ENCODE measurements around the genes ARL1, STAB2 and HCFC2.

DNA sequence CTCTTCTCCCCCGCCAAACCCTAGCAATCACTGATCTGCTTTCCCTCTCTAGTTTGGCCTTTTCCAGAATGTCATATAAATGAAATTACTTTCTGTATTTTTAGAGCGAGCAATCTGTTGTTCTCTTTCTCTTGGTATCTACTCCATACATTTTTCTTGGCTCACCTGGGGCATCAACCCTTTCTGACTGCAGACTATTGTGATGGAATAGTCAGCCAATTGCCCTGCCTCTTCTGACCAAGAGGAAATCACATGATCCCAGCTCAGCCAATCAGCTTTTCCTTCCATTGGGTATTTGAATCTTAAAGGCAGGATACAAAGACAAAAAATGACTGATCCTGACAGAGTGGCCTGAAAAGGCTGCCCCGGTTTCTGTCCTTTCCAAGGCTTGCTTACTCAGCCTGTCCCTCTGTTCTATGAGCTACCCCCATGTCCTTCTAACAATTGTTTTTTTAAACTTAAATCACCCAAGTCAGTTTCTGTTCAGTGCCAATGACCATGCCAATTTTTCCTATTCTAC is 5.1 kb downstream of the SLC5A8 start:
- PRO-cap, 3 experiments = peak in 2 of 3 experiments; most common plus-strand start position 324 of the sequence (in 1); most common minus-strand start position 139 of the sequence (in 1)
- RAMPAGE, long total RNA, 2 experiments = no peak in any of the 2 experiments
- RRBS = no CpG with 5 or more reads among the region's 3 CpGs

DNA sequence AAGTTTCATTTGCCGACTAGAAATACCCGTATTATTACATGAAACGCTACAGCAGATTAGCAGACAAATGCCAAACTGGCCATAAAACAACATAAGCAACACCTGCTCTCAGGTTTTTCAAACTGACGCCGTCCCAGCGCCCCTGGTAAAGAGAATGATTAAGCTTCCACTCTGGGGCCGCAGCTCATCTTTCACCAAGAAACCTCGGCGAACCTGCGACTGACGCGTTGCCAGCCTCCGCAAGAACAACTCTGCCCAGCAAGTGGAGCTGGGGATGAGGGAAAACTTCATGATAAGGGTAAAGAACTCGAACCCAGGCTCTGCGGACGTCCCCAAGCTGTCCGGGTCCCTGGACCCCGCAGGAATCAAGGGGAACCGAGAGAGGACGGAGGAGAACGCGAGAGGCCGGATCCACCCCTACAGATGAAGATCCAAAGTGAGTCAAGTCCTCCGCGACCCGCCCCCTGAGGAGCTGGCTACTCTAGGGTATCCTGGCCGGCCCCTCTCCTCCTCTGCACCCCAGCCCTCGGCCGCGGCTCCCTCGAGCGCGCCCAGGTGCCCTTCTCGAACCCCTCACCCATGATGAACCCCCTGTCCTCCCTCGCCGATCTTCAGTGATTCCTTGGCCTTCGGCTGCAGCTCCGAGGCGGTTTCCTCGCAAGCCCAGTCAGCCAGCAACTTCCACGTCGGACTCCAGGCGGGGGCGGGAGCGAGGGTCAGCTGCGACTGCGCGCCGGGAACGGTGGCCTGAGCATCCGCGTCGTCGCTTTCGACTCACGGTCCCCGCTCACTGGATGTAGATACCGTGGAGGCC is at the start of gene ARL1:
ARL1 (minus strand) TSS at position 708 of the 814 bp plus-strand sequence.
- PRO-cap, 3 experiments = peak in 3 of 3 experiments; most common plus-strand start position 227 of the sequence (in 1); most common minus-strand start position 695 of the sequence (in 3)
- RAMPAGE, long total RNA, 2 experiments = start-site peak on the minus strand in 2 of 2 experiments, centred at positions 689 to 696 of the sequence, 2,976 to 3,631 reads per replicate
- RRBS = 6% methylated on average over 5 of the region's 58 CpGs

DNA sequence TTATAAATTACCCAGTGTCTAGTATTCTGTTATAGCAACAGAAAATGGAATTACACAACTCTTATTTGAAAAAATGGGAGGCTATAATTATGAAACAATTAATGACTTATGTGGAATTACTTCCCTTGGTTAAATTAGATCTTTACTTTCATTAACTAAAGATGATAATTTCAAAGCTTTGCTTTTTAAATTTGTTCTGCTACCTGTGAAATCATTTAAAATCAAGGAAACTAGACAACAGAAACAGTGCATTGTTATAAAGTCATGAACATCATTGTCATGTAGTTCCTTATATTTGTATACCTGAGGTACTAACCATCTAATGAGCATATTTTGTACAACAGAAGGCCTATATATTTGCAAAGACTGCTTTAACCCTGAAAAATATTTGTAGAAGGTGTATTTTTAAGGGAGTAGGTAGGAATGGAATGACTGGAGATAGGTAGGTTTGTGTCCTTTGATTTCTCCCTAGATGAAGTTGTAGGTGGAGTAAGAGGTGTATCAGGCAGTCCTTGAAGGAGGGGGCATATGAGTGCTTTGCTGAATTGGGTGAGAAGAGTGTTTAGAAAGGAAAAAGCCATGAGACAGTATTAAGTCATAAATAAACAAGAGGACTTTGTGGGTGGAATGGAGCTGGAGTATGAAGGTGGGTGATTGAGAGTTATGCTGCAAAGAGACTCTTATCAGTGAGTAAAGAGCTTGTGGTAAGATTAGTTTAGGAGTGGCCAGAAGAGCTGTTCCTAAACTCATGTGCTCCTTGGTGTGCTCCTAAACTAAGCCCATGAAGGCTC is 9.4 kb downstream of the CHPT1 start:
- PRO-cap, 3 experiments = no peak in any of the 3 experiments
- RAMPAGE, long total RNA, 2 experiments = no peak in any of the 2 experiments

GRCh38 chr12:101712414-101712793 is 15.0 kb downstream of the CHPT1 start:
- PRO-cap, 3 experiments = no peak in any of the 3 experiments
- RAMPAGE, long total RNA, 2 experiments = no peak in any of the 2 experiments
- RRBS = no CpG with 5 or more reads among the region's 6 CpGs

- PRO-cap, 3 experiments = no peak in any of the 3 experiments
- RAMPAGE, long total RNA, 2 experiments = no peak in any of the 2 experiments
- RRBS = no CpG with 5 or more reads among the region's 8 CpGs
These were observed 6.7 kb upstream of the SYCP3 start for GRCh38 chr12:101745494-101746878.

DNA sequence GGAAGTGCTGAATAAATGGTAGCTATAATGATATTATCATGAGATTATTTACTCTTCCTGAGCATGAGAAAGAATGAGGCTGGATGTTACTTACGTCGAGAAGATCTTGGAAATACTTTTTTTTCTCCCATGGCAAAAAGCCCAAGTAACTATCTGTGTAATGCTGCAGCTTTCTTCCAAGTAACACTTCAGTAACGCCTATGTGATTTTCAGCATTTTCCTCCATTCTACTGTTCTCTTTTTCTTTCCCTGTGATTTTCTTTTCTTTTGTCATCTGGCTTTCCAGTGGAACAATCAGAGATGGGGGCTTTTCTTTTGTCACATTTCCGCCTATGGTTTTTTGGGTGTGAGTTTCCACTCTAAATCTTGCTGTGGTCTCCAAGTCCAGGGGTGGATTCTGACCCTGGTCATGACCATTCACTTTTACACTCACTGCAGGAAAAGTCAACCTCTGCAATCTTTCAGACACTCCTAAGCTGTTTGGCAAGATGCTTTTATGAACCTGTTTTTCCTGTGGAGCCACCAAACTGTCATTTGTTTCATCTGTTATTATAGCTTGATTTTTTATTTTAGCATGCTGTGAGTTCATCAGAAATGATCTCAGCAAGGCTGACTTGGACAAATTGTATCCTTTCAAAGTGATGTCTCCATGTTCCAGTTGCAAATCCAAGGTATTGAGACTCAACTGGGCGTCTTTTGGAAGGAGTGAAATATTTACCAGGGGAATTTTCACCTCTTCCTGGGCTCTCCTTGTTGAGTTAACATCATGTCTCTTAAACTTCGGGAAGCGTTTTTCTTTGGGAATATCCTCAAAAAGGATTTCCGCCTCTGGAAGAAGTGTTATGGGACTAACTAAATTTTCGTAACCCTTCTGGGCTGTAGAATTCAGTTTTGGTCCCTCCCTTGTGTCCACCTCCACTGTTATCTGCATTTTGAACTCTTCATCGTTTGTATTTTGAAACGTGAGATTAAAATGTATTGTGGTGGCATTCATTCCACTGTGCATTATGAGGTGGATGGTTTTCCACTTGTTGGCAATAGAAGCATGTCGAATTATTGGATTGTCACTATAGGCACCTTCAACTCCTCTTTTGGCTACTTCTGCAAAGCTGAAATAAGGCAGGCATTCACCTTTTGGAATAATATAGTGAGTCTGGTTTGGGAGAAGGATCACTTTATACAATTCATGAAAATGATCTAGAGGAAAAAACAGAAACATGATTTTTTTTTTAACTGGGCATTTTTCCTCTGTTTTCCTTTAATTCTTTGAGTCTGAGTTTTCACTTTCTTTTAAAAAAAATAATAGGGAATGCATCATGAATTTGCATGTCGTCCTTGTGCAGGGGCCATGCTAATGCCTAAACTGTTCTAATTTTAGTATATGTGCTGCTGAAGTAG is 25.3 kb upstream of the SYCP3 start:
- PRO-cap, 3 experiments = no peak in any of the 3 experiments
- RAMPAGE, long total RNA, 2 experiments = no peak in any of the 2 experiments
- RRBS = no CpG with 5 or more reads among the region's 13 CpGs

DNA sequence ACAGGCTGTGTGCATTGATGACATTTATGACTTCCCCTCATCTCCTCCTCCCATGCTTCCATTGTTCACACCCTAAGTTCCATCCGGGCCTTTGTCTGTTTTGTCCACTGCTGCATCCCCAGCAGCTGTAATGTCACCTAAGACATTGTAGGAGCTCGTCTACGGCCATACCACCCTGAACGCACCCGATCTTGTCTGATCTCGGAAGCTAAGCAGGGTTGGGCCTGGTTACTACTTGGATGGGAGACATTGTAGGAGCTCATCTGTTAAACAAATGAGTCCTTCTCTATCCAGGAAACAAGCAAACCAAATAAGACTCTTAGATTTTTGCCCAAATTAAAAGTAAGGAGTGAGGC is 40.4 kb upstream of the SYCP3 start:
- PRO-cap, 3 experiments = no peak in any of the 3 experiments
- RAMPAGE, long total RNA, 2 experiments = no peak in any of the 2 experiments
- RRBS = no CpG with 5 or more reads among the region's 6 CpGs

DNA sequence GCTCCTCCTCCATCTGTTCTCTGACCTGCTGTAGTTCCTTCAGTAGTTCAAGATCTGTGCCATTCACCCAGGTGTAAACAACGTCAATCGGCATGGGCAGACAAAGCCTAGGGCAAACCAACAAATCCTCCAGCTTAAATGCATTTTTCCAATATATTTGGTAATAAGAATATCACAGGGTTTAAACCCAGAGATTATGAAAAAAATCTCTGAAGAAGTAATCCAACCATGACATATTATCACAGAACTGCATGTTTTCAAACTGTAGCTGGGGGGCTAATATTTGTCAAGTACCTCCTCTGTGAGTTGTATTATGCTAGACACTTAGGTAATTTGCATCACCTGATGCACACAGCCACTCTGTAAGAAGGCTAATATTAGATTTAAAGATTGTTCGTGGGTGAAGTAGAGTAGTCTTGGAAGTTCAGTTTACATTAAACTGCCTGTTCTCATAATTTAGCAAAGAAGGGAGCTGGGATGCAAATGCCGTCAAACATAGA is 40.8 kb downstream of the GNPTAB start:
- PRO-cap, 3 experiments = no peak in any of the 3 experiments
- RAMPAGE, long total RNA, 2 experiments = no peak in any of the 2 experiments
- RRBS = no CpG with 5 or more reads among the region's 4 CpGs

GRCh38 chr12:102121020-102121286 is 970 bp downstream of the PARPBP start:
- PRO-cap, 3 experiments = no peak in any of the 3 experiments
- RAMPAGE, long total RNA, 2 experiments = no peak in any of the 2 experiments
- RRBS = no CpG with 5 or more reads among the region's 2 CpGs

DNA sequence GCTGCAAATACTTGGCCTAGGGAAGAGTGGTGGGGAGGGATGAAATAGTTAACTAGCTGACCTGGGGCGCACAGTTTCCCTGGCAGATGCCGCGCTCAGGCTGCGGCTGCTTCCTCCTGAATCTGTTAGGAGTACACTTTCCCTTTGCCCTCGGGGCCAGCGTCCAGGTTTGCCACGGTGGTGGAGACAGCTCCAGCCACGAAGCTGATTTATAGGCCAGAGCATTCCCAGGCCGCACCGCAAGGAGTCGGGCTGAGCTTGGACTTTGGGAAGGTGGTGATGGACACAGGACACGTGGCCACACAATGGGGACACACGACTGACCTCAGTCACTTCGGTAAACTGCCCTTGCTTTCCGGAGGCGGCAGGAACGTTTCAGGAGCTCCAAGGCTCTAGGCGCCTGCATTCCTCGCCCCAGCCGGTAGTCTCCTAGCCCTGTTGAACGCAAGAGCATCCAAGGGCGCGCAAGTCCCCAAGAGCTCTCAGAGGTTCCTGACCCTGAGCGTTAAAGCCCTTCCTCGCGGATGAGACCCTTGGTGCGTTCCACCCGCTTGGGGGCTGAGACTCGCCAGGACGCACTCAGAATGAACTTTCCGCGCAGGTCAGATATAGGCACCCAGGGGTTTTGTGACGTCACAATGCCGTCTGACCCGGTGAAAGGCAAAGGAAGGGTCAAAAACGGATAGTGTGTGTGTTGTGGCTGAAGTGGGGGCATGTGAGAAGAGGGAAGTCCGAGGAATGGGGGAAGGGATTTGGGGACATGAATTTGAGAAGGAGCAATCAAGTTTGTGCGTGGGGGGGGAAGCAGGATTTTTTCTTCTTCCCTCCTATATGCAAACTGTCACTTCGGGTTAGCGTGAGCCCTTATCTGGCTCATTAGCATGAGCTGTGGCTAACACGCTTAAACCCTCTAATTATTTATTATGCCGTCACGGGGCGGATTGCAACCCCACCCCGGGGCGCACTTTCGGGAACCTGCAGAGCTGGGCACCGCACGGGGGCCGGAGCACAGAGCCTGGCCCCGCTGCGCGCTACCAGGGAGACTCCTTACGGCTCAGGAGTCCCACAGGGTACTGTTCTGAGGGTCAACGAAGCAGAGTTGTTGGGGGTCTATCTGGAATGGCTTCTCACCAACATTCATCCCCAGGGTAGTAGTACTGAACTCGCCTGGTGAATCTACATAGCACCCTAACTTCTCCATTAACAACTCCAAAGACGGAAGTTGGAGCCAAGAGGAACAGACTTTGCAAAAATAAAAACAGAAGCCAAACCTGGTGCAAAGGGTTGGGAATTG is 6.8 kb upstream of the ASCL1 start:
- PRO-cap, 3 experiments = peak in 3 of 3 experiments; most common plus-strand start position 685 of the sequence (in 2); most common minus-strand start position 581 of the sequence (in 3)
- RAMPAGE, long total RNA, 2 experiments = start-site peak on the plus strand in 1 of 2 experiments, centred at position 982 of the sequence, 56 reads per replicate; start-site peak on the minus strand in 2 of 2 experiments, centred at positions 547 to 575 of the sequence, 98 to 2,436 reads per replicate
- RRBS = 3% methylated on average over 12 of the region's 57 CpGs

GRCh38 chr12:103093752-103094110 is 136.3 kb downstream of the ASCL1 start:
- PRO-cap, 3 experiments = no peak in any of the 3 experiments
- RAMPAGE, long total RNA, 2 experiments = no peak in any of the 2 experiments
- RRBS = no CpG with 5 or more reads among the region's 2 CpGs

DNA sequence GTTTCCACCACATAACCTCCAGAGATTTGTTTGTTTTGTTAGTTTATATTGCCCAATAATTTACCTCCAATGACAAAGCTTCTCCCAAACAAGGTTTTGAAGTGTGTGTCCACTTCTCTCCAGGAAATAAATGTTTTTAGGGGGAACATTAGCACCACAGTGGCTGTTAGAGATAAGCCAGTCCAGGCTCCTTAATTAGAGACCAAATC is 215.3 kb downstream of the ASCL1 start:
- PRO-cap, 3 experiments = no peak in any of the 3 experiments
- RAMPAGE, long total RNA, 2 experiments = no peak in any of the 2 experiments

- PRO-cap, 3 experiments = no peak in any of the 3 experiments
- RAMPAGE, long total RNA, 2 experiments = no peak in any of the 2 experiments
- RRBS = no CpG with 5 or more reads among the region's 8 CpGs
These were observed 218.0 kb downstream of the ASCL1 start for GRCh38 chr12:103175352-103175998.

- PRO-cap, 3 experiments = no peak in any of the 3 experiments
- RAMPAGE, long total RNA, 2 experiments = no peak in any of the 2 experiments
- RRBS = no CpG with 5 or more reads among the region's 9 CpGs
These were observed at the start of gene STAB2 for GRCh38 chr12:103586849-103587443. Gene STAB2, plus strand, starts transcription at chr12:103587273.

- PRO-cap, 3 experiments = no peak in any of the 3 experiments
- RAMPAGE, long total RNA, 2 experiments = no peak in any of the 2 experiments
- RRBS = no CpG with 5 or more reads among the region's 8 CpGs
These were observed 12.1 kb downstream of the HSP90B1 start for GRCh38 chr12:103942018-103942963.

DNA sequence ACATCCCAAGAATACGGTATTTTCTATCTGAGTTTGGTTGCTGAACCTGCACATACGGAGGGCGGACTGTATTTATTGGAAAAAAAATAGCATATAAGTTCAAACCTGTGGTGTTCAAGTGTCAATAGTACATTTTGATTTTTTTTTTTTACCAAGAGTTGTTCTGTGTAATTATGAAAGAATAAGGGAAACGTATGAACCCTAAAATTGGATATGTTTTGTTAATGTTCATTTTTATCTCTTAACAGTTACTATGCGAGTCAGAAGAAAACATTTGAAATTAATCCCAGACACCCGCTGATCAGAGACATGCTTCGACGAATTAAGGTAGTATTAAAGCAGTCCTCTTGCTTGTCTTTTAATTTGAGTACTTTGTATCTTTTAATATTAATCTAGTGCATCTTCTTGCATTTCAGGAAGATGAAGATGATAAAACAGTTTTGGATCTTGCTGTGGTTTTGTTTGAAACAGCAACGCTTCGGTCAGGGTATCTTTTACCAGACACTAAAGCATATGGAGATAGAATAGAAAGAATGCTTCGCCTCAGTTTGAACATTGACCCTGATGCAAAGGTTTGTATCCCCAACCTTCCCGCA is 10.5 kb downstream of the UQCC6 start:
- PRO-cap, 3 experiments = no peak in any of the 3 experiments
- RAMPAGE, long total RNA, 2 experiments = no peak in any of the 2 experiments
- RRBS = no CpG with 5 or more reads among the region's 12 CpGs

DNA sequence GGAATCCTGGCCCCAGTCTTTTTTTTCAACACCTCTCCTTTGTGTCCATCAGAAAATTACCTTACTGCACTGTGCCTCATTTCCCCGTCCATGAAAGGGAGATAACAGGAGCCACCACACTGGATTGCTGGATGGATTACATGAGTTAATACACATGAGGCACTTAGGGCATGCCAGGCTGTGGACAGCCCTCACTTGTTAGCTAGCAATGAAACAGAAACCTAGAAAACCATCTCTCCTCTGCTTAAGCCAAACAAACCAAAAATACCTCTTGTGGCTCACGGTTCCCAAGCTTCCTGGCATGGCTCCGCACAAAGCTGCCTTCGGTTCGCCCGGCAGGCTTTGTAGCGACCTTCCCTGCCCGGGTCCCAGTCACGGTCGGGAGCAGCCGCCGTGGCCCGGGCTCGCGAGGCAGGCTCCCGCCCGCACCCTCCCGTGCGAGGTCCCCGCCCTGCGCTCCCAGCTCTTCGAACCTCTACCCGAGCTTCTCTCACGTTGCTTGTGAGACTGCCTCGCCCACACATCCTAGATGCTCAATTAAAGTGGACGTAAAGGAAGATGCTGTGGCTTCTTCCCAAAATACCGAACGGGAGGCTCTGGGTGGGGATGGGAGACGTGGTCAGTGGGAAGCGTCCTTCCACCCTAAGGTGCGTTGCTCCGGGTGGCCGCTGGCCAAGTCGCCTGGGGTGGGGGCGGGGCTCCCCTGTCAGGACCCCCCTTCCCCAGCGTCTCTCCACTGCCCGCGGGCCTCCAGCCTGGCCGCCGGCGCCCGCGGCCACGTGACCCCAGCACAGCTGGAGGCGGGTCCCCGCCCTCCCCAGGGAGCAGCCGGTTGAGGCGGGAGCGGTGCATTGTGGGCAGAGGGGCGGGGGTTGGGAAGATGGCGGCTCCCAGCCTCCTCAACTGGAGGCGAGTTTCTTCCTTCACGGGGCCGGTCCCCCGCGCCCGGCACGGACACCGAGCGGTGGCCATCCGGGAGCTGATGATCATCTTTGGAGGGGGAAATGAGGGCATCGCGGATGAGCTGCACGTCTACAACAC is at the start of gene HCFC2:
HCFC2 (plus strand) TSS at position 851 of the 1,041 bp plus-strand sequence.
- PRO-cap, 3 experiments = peak in 3 of 3 experiments; most common plus-strand start position 860 of the sequence (in 3); most common minus-strand start position 757 of the sequence (in 3)
- RAMPAGE, long total RNA, 2 experiments = start-site peak on the plus strand in 2 of 2 experiments, centred at positions 775 to 870 of the sequence, 680 to 1,598 reads per replicate; start-site peak on the minus strand in 2 of 2 experiments, centred at positions 420 to 777 of the sequence, 18 to 22 reads per replicate
- RRBS = 2% methylated on average over 25 of the region's 64 CpGs

DNA sequence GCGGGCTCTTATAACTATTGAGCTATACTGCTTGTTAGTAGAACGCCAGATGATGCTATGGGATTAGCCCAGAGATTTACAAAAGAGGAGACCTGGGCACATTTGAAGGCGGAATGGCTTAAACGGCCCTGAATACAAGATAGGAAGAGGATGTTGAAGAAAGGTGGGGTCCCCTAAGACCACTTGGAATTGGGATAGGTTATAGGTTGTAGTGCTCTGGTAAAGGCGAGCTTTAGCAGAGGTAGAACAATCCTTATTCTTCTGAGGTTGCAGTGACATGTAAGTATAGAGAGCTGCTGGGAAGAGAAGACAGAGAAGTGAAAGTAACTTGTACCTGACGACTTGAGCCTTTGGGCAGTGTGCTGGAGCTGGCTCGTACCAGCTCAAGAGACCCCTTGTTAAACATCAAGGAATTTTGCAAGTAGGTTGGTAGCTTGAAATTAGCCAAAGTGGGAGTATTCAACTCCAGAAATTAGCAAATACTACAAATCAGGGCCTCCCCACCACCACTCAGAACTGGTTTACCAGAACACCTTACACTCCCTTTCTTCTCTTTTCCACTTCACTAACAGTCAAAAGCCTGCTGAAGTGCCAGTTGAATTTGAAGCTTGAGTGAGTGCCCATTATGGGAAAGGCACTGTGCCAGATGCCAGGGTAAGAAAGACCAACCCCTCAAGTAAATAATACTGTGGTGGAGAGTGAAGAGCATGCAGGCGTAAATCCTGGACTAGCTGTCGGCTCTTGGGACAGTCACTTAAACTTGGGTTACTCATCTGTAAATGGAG is 27.3 kb upstream of the EID3 start:
- PRO-cap, 3 experiments = no peak in any of the 3 experiments
- RAMPAGE, long total RNA, 2 experiments = no peak in any of the 2 experiments
- RRBS = no CpG with 5 or more reads among the region's 9 CpGs

GRCh38 chr12:104325001-104325510 is 21.5 kb downstream of the EID3 start:
- PRO-cap, 3 experiments = no peak in any of the 3 experiments
- RAMPAGE, long total RNA, 2 experiments = no peak in any of the 2 experiments
- RRBS = no CpG with 5 or more reads among the region's 4 CpGs

DNA sequence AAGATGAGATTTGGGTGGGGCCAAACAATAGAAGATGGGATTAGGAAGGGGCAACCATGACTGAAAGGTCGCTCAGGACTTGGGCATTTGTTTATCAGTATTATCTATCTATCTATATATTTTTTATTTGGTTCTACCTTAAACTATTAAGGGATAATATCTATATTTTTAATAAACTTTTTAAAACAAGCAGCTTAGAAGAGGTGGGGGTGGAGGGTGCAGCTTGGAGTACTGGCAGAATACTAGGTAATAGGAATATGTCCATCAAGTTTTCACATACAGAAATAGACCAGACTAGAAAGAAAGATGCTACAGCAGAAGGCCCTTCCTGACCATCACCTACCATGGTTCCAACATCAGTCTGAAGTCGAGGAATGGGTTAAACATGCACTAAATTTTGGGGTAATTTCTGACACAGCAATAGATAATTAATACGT is 50.5 kb downstream of the EID3 start:
- PRO-cap, 3 experiments = no peak in any of the 3 experiments
- RAMPAGE, long total RNA, 2 experiments = no peak in any of the 2 experiments
- RRBS = no CpG with 5 or more reads among the region's 3 CpGs